ENCODE measurements around the genes REPS2 and RAI2.

DNA sequence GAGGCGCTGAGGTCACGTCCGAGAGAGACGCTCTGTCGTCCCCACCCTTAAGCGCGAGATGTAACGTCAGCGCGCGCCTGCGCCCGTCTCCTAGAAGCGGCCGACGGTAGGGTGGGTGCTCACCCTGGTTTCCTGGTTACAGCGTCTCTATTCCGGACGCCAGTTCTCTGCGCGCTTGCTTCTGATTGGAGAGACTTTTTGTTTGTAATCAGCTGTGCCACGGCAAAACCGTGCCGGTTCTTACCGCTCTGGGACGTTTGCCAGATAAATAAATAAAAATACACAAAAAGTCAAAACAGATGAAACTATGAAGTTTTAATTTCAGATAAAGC, 274 bp upstream of the PIGA start:
- PRO-cap = no peak
- RAMPAGE, long total RNA = no peak

GRCh38 chrX:15549503-15550024, 49.0 kb downstream of the BMX start:
- PRO-cap = no peak
- RAMPAGE, long total RNA = no peak

- PRO-cap = no peak
- RAMPAGE, long total RNA = no peak
These were observed 9.7 kb downstream of the CA5B start for GRCh38 chrX:15747652-15748267.

- PRO-cap = bidirectional peak, plus-strand start at chrX:15855100, minus-strand start at chrX:15854813; bidirectional peak, plus-strand start at chrX:15855309, minus-strand start at chrX:15855238
- RAMPAGE, long total RNA = no peak
These were observed 557 bp upstream of the AP1S2 start for GRCh38 chrX:15854971-15855768.

GRCh38 chrX:15873317-15873752, 18.7 kb upstream of the AP1S2 start:
- PRO-cap = no peak
- RAMPAGE, long total RNA = no peak

GRCh38 chrX:16183805-16184310, 16.6 kb downstream of the MAGEB17 start:
- PRO-cap = no peak
- RAMPAGE, long total RNA = no peak

GRCh38 chrX:16771440-16772433, 14.5 kb upstream of the TXLNG start:
- PRO-cap = no peak
- RAMPAGE, long total RNA = no peak

- PRO-cap = no peak
- RAMPAGE, long total RNA = no peak
These were observed 1.1 kb downstream of the TXLNG start for GRCh38 chrX:16787240-16787823.

DNA sequence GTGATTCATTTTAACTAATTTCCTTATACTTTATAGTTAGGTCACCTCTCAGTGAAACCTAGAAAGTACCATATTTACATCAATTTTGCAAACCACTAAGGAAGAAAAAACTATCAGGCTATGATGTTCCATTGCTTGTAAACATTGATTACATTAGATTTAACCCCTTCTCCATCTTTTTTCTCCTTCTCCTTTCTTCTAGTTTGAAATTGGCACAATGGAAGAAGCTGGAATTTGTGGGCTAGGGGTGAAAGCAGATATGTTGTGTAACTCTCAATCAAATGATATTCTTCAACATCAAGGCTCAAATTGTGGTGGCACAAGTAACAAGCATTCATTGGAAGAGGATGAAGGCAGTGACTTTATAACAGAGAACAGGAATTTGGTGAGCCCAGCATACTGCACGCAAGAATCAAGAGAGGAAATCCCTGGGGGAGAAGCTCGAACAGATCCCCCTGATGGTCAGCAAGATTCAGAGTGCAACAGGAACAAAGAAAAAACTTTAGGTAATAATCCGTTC, 32.2 kb downstream of the TXLNG start:
- PRO-cap = no peak
- RAMPAGE, long total RNA = no peak

DNA sequence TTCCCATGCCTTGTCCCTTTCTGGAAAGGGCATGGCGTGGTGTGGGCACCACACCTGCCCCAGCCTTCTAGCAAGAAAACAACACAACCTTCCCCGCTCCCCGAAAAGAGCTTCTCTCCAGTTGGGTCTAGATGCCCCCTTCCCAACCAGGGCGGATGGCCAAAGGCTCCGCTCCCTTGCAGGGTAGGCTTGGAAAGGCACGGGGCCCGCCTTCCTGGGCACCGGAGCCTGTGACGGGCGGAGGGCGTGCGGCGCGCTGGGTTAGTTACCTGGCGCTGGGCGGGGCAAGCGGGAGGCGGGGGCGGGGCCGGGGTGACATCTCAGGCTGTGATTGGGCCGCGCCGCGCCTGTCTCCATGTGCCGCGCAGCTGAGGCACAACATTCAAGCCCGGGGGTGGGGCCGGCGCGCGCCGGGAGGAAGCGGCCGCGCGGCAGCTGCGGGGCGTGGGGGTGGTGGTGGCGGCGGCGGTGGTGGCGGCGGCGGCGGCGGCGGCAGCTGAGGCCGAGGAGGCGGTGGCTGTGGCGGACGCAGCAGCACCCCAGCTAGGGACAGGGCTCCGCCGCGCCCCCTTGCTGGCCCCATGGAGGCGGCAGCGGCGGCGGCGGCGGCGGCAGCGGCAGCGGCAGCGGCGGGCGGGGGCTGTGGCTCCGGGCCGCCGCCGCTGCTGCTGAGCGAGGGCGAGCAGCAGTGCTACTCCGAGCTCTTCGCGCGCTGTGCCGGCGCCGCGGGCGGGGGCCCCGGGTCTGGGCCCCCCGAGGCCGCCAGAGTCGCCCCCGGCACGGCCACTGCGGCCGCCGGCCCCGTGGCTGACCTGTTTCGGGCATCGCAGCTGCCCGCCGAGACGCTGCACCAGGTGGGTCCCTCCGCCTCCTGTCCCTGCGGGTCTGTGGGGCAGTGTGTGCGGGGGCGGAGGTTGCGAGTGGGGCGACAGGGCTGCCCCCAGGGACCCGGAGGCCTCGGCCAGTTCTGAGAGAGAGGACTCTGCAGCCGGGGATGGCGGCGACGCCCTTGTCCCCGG, at the start of gene REPS2:
Gene REPS2, plus strand, starts transcription at position 378 of the 1,019 bp plus-strand sequence.
- PRO-cap = no peak
- RAMPAGE, long total RNA = no peak

DNA sequence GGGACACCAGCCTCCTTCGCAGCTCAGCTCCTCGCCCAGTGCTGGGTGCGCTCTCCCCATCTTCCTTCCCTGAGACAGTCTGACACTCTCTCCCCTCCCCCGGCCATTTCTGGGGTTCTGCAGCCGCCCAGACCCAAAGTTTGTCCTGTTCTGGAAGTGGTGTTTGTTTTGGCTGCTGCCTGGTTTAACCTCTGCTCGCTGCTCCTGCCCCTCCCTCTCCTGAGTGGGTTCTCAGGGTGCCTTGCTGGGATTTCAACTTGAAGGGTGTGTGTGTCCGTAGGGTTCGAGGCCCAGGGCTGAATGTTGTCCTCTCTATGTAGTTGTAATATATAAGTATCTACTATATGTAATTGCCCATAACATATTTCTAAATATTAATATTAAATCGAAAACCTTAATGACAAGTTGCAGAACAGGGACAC, 853 bp downstream of the REPS2 start:
- PRO-cap = no peak
- RAMPAGE, long total RNA = no peak

DNA sequence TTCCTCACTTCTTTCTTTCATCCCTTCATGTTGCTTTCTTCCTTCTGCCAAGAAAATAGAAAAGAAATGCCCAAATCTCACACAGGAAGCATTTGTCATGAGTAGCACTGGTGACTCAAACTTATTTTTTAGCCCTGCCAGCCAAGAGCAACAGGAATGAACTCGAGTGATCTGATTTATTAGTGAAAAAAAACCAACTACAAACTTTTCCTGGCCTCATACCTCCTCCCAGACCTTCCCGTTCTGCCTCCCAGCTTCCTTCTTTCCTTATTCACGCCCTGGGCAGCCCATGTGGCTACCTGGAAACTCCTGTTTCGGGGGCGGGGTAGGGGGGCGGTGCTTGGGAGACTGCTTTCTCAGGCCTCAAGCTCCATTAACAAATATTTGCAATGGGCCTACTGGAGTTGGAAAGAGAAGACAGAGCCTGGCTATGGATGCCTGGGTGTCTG, 178.5 kb downstream of the NHS start:
- PRO-cap = no peak
- RAMPAGE, long total RNA = no peak

- PRO-cap = no peak
- RAMPAGE, long total RNA = no peak
These were observed 425 bp upstream of the SCML1 start for GRCh38 chrX:17736747-17737389.

DNA sequence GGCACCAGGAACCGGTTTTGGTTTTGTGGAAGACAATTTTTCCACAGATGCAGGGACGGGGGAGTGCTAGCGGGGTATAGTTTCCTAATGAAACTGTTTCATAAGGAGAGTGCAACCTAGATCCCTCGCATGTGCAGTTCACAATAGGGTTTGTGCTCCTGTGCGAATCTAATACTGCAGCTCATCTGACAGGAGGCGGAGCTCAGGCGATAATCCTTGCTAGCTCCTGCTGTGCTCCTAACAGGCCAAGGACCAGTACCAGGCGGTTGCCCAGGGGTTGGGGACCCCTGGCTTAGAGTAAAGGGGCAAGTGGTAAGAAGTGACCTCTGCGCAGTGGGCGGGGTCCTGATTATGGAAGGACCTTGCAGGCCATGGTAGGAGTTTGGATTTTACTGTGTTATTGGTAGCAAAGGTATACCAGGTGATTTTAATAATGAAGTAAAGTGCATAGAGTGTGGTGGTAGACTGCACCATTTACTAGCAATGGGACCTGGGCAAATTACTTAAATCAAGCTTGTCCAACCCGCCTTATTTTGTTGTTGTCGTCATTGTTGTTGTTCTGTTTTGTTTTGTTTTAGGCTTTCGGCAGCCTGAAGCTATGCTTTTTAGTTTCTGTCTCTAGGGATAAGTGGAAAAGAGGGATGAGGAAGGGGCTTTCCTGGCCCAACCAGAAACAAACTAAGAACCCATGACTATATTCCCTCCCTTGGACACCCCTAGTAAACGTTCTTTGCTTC, 4.0 kb downstream of the SCML1 start:
- PRO-cap = no peak
- RAMPAGE, long total RNA = no peak

- PRO-cap = no peak
- RAMPAGE, long total RNA = no peak
These were observed 17.0 kb downstream of the SCML1 start for GRCh38 chrX:17754234-17754715.

DNA sequence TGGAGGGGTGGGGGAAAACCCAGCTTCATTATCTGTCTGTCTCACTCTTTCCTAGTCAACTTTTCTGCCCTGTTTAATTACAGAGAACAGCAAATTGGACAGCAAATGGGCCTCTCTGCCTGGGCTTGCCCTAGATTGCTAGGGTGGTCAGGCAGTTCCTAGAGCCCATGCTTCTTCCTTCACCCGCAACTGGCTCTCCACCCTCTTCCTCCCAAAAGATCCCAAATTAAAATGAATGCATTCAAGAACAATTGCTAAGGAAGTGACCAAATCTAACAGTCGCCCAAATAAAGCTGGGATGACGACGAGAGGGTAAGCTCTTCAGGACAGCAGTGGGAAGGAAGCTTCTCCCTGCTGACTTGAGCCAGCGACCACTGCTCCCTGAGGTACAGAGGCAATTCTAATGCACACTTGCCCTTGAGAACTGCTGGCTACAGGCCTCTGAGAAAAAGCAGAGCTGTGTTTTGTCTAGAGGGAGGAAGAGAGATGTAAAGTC, 12.3 kb downstream of the RAI2 start:
- PRO-cap = no peak
- RAMPAGE, long total RNA = no peak

DNA sequence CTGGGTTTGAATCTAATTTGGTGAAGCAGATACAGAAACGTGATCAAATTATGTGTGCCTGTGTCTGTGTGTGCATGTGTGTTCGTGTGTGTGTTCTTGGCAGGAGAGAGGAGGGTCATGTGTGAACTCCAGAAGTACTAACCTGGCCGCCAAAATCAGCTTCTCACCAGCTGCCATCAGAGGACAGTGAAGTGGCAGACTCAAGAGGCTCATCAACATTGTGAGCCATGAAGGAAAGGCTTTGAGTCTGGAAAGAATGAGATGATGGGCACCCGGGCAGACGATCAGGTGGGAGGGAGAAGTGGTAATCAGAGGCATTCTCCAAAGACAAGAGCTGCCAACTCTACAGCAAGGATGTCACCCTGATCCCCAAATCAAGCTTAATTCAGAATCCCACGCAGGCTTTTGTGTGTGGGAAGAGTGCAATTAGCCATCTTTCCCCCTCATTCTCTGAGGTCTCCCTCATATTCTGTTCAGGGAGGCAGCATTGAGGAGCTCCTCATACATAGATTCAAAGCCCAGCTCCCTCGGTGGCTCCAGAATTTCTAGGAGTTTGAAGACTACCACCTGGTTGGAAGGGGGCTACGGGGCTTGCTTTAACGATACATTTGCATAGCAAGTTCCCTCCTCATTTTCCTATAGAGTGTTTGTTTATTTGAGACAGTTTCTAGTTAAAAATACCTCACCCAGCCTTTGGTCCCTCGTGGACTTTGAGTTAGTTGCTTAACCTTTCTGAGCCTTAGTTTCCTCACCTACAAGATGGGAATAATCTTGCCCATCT, 4.1 kb downstream of the RAI2 start:
- PRO-cap = no peak
- RAMPAGE, long total RNA = no peak

DNA sequence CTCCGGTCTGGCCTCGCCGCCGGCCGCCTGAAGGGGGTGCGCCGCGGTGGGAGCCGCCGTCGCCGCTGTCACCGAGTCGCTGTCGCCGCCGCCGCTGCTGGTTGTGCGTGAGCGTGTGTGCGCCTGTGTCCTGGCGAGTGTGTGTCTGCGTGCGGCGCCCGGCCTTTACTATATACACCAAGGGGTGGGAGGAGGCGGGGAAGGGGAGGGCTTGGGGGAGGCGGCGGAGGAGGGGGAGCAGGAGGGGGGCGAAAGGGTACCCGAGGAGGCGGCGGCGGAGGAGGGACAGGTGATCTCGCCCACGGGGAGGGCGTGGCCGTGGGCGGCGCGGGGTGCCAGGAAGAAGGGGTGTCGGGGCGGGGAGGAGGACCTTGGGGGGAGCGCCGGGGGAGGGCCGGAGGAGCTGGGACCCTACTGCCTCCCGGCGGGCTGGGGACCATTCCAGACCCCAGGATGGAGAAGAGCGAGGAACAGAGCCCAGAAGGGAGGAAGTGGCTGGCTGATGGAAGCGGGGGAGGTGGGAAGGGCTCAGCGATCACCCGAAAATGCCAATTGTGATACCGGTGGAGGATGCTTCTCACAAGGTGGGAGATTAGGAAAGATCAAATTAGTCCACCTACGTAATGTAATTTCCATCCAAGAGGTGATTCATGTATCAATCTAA, at the start of gene RAI2:
Gene RAI2, minus strand, starts transcription at position 143 of the 664 bp plus-strand sequence.
- PRO-cap = no peak
- RAMPAGE, long total RNA = no peak

DNA sequence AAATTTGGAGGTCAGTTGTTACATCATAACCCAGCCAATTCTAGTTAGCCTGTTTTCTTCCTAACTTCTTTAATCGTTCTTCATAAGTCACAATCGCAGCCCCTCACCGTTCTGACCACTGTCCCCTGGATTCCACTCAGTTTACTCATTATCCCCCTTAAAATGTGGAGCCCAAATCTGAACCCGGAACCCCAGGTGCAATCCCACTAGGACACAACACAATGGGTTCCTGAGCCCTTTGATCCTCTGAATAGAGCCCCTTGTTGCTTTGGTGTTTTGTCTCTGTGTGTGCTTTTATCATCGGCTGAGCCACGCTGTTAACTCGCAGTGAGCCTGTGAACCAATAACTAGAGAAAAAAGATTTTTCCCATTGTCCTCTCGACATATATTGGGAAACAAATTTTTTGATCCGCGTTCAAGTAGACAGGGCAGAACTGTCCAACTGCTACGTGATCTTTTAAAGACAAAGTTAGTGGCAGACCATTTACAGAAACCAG, 661 bp upstream of the PDHA1 start:
- PRO-cap = no peak
- RAMPAGE, long total RNA = no peak

GRCh38 chrX:19682849-19683413, 167.6 kb upstream of the MAP3K15 start:
- PRO-cap = no peak
- RAMPAGE, long total RNA = no peak